Occipital lobe (tissue), 2 donors: ENCODE measurements around a stretch of chr2.

- RAMPAGE, long total RNA, result no peak
These were observed 67.0 kb downstream of the SOCS5 start for GRCh38 chr2:46765770-46766761.

DNA sequence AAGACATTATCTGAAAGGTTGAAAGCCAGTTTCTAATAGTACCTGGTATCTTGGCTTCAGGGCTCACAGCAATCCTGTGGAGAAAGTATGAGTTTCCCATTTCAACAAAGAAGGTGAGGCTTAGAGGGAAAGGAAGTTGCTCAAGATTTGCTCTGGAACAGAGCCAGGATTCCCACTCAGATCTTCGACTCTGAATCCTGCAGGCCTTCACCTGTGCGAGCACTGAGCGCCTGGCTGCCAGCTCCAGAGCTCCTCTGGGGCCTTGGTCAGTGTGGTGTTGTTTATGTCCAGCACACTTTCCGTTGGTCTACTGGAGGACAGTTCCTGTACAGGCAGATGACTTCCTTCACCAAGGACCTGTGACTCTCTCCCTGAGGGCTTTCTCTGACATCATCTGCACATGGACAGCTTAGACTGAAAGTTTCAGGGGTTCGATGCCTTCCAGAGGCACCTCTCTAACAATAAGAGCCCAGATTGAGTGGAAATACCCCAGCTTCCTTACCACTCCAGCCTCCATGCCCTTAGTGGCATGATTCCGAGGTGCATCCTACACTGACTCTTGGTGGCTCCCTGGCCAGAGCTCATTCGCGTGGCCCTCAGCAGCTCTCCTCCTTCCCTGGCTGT lies 80.6 kb downstream of the SOCS5 start:
- RAMPAGE, long total RNA, result no peak

DNA sequence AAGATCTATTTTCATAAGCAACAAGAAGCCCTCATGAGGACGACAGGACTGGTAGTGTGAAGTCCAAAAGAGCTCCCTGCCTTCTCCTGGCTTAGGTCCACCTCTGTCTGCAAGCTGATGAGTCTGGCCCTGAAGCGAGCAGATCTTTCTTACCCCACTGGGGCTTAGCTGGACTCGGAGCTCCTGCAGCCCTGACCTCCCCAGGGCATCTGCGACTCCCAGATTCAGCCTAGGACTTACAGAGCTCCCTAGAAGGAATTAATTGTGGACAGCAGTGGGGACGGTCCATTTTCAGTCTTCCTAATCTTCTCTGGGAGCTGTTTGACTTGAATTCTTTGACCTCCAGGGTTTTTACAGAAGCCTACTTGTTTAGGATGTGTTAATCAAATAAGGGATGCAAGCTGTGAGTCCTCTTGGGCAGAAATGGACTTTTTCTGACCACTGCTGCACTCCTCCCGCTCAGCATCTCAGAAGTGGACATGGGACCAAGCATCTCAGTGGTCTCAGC lies 53.6 kb downstream of the MCFD2 start:
- RAMPAGE, long total RNA, result no peak

DNA sequence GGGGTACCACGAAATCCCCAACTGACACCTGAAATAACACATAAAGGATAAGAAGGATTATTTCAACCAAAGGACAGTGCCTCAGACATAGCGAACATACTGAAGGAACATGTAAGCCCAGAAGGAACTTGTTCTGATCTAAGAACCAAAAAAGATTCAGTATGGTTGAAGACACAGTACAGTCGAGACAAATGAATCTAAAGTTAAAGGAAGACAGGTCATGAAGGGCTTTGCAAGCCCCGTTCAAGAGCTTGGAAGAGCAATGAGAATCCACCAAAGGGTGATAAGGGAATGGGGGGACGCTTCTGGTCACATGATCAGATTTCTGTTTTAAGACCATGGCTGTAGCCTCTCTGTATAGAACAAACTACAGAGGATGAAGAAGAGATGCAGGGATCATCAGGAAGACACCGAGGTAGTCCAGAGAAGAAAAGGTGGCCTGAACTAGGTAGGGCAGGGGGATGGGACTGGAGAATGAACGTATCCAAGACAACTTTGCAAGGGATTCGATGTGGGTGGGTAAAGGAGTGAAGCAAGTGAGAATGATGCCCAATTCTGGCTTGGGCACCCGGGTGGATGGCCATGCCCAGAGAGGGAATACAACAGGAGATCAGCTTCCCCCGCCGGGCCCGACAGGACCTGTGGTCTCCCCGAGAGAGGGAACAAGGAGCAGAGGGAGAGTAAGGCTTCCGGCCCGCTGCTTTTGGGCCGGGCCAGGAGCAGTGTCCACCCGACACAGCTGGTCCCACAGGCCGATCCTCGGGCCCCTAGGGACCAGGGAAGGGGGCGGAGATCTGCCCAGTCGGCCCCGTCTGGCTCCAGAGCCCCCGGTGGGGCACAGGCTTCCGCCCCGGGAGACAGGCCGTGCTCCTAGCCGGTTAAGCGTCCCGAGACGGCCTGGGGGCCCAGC lies 644 bp downstream of the MCFD2 start:
- RAMPAGE, long total RNA, result no peak

DNA sequence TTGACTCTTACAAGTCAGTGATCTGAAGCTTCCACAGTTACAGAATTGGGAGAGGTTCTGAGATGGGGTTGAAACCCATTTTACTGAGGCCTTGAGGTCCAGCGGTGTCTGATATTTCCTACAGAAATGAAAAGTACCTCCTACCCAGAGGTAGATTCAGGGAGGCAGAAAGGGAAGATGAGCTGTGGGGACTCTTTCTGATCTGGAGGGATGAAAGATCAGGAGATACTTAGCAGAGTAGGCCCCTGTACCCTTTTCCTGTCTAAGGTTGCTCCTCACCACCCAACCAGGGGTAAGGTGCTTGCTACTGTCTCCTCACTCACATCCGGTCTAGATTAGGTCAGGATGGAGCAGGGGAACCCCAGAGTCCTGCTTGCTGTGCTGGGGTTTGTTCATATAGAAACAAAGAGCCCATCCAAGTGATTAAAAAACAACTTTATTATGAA lies 2.8 kb downstream of the TTC7A start:
- RAMPAGE, long total RNA, result no peak

- RAMPAGE, long total RNA, result no peak
These were observed 15.6 kb downstream of the TTC7A start for GRCh38 chr2:46956459-46957254.

- RAMPAGE, long total RNA, result no peak
These were observed 33.2 kb downstream of the TTC7A start for GRCh38 chr2:46973998-46974909.

DNA sequence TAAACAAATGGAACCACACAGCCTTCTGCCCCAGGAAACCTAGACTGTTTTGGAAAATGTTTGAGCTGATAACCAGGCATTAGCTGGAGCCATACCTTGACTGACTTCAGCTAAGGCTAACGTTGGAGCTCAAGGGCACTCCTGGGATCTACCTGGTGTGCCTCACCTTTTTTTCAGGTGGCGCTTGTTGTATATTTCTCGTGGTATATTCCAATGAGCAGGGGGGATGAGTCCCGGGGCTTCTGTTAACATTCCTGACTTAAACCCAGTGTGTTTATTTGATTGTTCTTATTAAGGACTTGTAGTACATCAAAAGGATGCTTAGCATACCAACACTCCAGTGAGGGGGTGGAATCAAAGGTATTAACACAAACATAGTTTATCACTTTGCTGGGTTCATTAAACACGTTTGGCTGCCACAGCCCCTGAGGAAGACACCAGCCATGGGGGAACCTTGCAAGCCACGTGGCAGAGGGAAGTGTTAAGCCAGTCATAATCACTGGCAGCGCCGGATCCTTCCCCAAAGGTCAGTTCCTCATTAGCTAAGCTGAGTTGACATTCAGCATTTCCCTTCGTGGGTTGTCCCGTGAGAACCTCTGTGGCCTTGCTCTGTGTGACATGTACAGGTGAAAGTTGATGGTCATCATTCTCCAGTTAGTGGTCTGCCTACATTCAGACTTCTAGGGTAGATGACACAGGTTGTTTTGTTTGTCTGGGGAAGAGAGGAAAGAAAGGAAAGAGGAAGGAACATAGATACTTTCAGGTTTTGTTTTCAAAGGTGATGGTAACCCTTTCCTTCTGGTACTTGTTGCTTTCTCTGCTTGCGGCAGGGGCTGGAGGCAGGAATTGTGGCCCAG lies 94.1 kb downstream of the TTC7A start:
- RAMPAGE, long total RNA, result no peak

DNA sequence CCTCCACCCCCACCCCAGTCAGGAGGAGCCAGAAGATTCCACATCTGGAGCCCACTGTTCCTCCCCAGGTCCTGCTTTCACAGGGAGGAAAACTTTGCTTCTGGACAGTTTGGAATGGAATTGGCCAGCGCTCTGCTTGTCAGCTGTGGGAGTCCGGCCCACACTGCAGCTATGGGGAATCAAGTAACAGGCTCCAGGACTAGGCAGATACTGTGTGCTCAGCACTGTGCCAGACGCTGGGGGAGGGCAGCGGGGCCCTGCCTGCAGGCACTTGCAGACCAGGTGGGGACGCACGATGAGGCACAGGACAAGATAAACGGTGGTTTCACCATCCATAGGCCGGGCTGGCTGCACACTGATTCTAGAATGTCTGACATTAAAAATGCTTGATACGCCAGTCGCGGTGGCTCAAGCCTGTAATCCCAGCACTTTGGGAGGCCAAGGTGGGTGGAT lies 100.1 kb downstream of the TTC7A start:
- RAMPAGE, long total RNA, result no peak

- RAMPAGE, long total RNA, result no peak
These were observed 78.4 kb downstream of the STPG4 start for GRCh38 chr2:47076568-47077317.

DNA sequence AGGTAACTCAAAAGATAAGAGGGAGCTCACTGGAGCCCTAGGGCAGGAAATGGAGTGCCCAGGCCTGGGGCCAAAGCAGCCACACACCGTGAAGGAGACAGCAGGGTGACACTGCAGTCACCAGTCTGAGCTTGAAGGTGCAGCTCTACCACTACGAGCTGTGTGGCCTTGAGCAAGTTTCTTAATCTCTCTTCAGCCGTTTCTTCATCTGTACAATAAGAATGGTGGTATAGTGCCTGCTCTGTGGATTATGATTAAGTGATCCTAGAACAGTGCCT lies 77.9 kb downstream of the STPG4 start:
- RAMPAGE, long total RNA, result no peak

GRCh38 chr2:47088376-47088963 lies 66.6 kb downstream of the STPG4 start:
- RAMPAGE, long total RNA, result no peak

DNA sequence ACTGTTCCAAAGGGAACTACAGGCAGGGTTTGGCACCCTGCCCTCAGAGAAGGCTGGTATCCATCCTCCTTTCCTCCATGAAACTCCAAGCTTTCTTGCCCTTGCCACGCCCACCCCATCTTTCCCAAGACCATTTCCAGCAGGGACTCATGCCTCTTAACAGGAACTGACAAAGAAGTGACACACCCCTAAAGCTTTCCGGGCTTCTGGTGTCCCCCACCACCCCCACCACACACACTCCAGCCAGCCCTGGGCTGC lies 93.3 kb upstream of the CALM2 start:
- RAMPAGE, long total RNA, result no peak

DNA sequence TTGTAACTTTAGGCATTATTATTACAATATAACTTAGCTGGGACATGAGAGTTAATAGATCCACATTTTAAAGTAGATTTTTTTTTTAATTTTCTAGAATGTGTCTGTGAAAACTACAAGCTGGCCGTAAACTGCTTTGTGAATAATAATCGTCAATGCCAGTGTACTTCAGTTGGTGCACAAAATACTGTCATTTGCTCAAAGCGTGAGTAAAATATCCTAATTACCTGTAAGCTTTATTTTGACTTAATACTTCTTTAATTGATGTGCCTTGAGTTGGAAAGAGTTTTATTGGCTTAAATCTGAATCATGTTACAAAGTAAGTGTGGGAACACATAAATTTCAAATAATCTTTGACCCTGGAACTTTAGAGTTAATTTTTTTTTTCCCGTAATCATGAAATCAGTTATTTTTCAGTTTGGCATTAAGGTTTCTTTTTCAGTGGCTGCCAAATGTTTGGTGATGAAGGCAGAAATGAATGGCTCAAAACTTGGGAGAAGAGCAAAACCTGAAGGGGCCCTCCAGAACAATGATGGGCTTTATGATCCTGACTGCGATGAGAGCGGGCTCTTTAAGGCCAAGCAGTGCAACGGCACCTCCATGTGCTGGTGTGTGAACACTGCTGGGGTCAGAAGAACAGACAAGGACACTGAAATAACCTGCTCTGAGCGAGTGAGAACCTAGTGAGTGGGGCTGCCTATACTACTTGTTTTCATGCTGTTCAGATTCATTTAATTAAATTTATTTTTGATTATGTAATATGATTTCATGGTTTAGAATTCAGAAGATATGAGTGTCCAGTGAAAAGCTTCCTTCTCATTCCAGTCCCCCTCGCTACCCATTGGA lies 4.5 kb downstream of the EPCAM start:
- RAMPAGE, long total RNA, result no peak

DNA sequence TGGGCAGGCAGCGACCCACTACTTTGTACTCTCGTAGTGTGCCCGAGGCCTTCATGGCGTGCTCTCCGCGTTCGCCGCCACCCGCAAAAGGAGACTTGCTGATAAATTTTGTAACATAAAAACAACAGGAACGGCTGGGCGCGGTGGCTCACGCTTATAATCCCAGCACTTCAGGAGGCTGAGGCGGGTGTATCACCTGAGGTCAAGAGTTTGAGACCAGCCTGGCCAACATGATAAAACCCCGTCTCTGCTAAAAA lies 91.8 kb upstream of the MSH6 start:
- RAMPAGE, long total RNA, result no peak

- RAMPAGE, long total RNA, result no peak
These were observed 55.7 kb downstream of the MSH6 start for GRCh38 chr2:47838664-47839123.

DNA sequence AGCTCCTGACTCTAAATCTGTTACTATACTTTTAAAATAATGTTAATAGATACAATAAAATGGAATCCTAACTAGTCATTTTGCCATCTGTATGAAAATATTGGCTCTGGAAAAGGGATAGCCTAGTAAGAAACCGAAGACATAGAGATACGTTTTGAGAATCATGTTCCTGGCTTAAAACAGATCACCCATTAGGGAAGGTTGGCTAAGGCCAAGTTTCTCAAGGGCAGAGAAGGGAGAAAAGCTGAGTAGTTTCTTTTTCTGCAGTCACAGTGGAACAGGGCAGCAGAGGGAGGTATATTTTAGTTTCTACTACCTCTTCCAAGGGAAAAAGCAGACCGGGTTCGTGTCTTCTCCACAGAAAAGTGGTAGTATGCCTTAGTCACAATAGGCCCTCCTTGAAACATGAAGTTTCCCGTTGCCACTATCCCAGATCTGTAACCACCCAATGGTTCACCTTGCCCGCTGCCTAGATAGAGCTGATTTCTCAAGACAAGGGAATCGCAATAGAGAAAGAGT lies 100.4 kb upstream of the FOXN2 start:
- RAMPAGE, long total RNA, result no peak

DNA sequence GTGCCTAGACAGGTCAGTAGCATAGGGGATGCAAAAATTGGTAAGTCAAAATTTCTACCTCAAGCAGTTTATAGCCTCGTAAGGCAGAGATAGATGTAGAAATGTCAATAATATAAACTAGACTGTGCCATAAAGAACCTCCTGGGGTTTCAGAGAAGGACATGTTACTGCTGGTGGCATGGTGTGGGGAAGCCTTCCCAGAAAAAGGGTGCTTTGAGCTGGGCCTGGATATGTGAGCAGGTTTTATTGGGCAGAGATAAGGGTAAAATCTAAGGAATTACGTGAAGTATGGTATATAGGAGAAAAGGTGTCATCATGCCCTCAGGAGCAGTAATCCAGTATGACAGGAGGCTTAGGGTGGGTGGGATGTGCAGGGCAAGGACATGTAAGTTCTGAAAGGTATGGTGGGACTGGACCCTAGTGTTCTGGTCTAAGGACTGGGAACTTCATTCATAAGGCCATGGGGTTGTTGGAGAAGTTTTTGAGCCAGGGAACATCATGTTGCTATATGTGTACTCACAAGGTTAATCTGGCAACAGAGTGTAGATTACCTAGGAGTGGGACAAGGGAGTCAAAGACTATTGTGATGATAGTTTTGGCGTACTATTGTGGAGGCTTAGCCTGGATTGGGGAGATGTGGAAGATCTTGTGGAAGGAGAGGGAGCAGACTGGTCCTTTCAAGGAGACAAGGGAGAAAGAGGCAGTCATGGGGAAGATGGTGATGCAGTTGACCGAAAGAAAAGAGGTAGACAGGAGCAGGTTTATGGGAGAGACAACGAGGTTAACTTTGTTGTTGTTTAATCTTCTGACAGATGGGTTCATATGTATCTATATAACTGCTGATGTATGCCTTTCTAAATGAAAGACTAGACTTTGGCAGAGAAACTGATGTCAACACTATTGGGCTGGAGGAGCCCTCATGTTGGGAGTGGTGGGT lies 22.0 kb downstream of the PPP1R21 start:
- RAMPAGE, long total RNA, result no peak

- RAMPAGE, long total RNA, result no peak
These were observed 39.2 kb downstream of the PPP1R21 start for GRCh38 chr2:48479683-48480289.

- RAMPAGE, long total RNA, result no peak
These were observed 20.1 kb upstream of the STON1 start for GRCh38 chr2:48509806-48510245.